Fibroblast of villous mesenchyme (primary cell): ENCODE data around the genes ROBO1, OR5H2, OR5K1 and ST3GAL6.

- CAGE, long polyA plus RNA: no peak
These were observed 95.2 kb upstream of the PDZRN3 start for GRCh38 chr3:73719893-73720292.

- CAGE, long polyA plus RNA: no peak
These were observed 240.4 kb upstream of the FRG2C start for GRCh38 chr3:75423747-75424079.

DNA sequence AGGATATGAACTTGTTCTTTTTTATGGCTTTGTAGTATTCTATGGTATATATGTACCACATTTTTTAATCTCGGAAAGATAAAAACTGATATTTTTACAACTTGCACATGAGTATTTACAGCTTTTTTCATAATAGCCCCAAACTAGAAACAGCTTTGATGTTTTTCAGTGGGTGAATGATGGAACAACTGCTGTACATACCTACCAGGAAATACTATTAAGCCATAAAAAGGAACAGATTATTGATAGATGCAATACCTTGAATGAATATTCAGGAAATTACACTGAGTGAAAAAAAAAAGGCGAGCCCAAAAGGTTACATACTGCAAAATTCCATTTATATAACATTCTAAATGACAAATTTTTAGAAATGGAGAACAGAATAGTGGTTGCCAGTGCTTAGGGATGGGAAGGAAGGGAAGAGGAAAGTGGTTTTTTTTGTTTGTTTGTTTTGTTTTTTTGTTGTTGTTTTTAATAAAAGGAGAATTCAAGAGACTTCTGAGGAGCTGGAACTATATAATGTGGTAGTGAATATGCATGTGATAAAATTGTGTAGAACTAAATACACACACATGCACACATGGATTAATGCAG lies 441.9 kb upstream of the ROBO2 start:
- CAGE, long polyA plus RNA: no peak

DNA sequence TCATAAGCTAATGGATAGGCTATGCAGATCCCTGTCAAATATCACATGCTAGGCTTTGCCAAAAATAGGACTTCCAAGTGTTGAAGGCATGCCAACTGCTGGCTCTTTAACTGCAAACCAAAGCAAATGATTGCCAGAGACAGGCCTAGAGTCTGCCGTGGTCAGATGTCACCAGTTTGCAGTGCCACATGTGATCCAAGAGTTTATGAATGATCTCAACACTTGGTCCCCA lies 428.2 kb downstream of the ROBO2 start:
- CAGE, long polyA plus RNA: no peak

DNA sequence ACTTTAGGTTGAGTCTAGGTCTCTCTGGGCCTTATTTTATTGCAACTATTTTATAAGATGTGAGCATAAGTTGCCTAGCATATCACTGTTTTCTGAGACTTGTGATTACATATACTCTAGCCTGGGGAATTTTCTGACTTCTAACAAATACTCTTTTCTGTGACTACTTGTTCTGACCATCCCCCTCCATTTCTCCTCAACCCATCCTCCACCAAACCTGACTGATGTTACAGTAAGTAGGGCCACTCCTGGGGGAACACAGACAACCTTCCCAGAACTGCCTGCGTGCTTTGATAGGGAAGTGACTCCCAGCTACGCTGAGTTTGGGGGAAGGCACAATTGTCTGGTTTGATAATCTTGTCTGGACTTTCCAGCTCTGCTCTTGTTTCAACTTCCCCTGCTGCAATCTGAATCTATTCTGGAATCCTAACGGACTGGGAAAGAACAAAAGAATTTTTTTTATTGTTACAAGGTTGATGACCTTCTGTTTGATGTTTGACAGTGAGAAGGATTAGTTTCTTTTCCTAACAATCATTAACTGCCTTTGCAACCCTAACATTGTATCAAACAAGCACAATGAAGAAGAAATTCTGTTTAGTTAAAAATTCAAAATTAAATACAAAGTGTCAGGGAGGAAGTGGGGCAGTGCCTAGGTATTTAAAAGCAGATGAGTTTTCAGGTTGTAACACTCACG lies 895.6 kb downstream of the ROBO1 start:
- CAGE, long polyA plus RNA: no peak

DNA sequence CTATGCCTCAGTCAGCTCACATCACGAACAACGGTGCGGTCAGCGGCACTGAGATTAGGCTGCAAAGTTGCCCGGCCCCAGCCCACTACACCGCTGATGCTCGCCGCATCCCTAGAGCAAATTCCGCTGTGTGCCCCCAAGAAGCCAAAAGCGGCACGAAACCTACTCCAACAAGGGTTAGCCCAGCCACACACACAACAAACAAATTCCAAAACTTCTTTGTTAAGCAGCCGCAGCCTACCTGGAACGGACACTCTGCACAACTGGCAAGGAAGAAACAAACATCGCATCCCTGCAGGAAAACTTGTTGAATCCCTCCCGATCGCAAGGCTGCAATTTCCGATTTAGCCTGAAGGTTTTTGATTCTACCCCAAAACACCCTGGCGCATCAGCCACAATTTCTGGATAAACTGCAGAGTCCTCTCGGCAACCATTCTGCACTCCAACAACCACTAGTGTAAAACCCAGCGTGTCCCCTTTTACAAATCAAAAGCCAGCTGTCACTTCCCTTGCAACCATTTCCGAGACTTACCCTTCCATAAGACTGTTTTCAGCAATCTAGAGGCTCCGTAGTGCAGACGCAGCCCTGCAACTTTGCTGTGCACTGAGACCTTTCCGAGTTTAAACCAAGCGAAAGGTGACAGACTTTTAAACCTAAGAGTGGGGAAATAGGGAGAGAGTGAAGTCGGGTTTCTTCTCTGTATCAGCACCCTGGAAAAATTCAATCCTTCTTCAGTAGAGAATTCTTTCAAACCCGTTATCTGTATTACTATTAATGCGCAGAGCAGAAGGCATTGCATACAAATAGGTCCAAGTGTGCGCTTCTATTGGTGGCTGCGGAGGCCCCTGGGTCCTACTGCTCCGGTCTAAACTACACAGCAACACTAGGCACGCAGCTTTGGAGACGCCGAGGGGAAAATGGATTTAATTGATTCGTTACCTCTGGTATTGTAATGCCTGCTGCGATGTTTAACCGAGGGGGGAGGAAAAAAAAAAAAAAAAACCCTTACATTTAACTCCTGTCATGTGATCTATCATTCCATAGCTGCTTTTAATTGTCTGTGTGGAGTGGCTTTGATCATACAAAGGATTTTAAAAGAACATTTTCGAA lies at the start of gene ROBO1:
TSS of gene ROBO1 (minus strand) at position 779 of the 1,111 bp plus-strand sequence.
- CAGE, long polyA plus RNA: no peak

DNA sequence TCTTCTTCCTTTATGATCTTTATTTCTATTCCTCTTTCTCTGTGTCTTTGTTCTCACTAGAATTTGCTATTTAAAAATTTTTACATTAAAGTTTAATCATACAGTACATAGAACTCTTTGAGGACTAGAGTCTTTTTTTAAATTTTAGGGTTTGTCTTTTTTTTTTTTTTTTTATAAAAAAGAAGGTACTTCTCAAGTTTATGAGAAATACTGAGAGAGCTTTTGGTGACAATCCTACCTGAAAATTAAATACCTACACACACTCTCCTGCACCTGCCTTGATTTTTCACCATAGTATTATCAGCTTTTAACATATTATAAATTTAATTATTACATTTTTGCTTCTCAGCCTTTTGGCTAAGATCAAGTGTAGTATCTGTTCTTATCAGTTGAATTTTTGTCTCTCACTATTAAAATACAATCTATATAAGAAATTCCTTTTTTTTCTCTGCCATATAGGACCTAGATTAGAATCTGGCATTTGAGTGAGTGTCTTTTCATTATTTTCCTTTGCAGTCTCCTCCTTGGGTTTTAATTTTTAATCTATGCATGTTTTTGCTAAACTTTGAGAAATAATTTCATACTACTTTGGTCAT lies 252.2 kb downstream of the GBE1 start:
- CAGE, long polyA plus RNA: no peak

DNA sequence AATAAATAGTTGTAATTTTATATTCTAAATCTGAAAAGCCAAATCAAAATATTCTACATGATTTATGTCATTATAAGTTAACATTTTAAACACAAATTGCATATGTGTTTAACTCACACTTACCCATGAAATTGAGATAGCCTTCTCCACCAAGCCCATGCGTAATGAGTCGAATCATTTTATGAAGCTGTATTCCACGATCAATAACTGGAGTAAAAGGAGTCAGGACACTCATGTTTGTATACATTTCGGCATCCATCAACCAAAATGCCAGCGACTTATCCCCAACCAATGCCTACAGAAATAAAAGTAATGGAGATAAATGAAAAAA lies 183.7 kb downstream of the GBE1 start:
- CAGE, long polyA plus RNA: no peak

DNA sequence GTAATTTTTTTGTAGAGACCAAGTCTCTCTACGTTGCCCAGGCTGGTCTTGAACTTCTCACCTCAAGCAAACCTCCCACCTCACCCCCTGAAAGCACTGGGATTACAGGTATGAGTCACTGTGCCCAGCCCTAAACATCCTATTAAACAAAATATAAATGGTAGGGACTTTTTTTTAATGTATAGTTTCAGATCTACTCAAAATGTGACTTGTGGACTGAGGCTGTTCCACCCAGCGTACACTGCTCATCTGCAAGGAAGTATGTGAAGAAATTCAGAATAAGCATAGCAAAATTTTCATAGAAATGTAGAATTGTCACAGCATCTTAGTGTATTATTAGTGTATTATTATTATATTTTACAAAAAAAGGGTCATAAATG lies 522.5 kb downstream of the VGLL3 start:
- CAGE, long polyA plus RNA: no peak

DNA sequence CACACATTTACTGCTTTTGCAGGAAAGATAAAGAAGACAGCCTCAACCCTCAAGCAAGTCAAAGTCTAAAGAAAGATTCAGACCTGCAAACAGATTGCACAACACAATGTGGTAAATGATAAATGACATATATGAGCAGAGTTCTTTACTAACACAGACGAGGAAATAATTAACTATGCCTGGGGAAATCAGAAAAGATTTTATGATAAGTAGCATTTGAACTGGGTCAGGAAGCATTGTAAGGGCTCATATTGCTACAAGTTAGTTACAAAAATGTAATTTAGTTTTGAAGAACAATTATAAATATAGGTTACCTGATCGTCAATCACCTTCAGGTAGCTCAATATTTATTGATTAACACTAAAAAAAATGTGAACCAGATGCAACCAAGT lies 20.8 kb upstream of the CHMP2B start:
- CAGE, long polyA plus RNA: no peak

DNA sequence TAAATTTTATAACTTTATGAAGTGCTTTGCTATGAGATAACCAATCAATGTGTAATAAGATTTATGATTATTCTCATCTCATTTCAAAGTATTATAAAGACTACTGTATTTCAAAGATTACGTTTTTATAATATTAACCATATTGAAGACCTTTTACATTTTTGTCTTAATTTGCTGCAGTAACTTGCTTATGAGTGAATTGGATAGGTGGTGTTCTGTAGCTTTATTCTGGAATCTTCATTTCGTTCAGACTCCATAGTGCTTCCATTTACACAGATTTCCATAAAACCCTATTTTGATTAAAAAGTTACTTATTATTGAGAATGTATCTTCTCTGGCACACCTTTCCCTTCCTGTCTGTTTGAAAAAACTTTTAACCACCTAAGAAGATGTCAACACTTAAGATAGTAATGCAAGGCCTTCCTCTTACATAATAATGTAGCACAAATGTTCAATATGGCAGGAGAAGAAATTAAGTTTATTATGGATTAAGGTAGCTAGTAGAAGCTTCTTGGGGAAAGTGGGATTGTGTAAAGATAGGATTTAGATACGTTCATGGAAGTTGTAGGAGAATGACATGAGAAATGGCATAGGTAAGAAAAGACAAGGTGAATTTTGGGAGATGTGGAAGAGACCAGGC lies 28.0 kb upstream of the C3orf38 start:
- CAGE, long polyA plus RNA: no peak

DNA sequence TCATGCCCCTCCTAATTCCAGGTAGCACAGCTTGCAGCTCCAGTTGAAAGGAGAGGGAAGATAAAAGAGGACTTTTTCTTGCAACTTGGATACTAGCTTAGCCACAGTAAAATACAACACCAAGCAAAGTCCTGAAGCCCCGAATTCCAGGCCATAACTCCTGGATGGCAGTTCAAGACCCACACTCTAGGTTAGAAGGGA lies 332.7 kb upstream of the EPHA3 start:
- CAGE, long polyA plus RNA: no peak

- CAGE, long polyA plus RNA: no peak
These were observed 68.0 kb downstream of the PROS1 start for GRCh38 chr3:93905463-93906234.

- CAGE, long polyA plus RNA: no peak
These were observed 818.2 kb downstream of the NSUN3 start for GRCh38 chr3:94881131-94881385.

DNA sequence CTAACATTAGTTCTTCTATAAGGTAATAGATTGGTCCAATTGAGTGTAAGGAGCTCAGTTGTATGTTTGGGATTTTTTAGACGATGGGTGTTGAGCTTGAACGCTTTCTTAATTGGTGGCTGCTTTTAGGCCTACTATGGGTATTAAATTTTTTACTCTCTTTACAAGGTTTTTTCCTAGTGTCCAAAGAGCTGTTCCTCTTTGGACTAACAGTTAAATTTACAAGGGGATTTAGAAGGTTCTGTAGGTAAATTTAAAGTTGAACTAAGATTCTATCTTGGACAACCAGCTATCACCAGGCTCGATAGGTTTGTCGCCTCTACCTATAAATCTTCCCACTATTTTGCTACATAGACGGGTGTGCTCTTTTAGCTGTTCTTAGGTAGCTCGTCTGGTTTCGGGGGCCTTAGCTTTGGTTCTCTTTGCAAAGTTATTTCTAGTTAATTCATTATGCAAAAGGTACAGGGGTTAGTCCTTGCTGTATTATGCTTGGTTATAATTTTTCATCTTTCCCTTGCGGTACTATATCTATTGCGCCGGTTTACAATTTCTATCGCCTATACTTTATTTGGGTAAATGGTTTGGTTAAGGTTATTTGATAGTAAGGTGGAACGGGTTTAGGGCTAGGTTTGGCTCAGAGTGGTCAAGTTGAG lies 196.7 kb upstream of the EPHA6 start:
- CAGE, long polyA plus RNA: no peak

- CAGE, long polyA plus RNA: no peak
These were observed 492 bp upstream of the CRYBG3 start for GRCh38 chr3:97821310-97821728.

GRCh38 chr3:98282188-98282689 lies at the start of gene OR5H2:
OR5H2 (plus strand) TSS chr3:98282505.
- CAGE, long polyA plus RNA: no peak

DNA sequence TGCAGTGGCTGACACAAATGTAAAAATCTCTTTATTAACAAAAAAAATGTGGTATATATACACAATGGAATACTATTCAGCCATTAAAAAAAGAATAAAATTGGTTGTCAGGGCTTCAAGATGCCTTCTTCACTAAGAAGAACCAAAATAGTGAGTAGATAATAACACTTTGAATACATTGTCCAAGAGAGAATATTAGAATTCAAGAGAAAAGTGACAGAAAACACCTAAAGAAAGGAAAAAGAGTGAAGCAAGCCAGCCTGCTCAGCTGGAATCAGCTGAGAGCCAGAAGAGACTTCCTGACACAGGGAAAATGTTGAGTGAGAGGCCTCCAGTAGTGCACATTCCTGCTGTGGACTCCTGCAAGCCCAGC lies 35.1 kb upstream of the OR5K1 start:
- CAGE, long polyA plus RNA: no peak

DNA sequence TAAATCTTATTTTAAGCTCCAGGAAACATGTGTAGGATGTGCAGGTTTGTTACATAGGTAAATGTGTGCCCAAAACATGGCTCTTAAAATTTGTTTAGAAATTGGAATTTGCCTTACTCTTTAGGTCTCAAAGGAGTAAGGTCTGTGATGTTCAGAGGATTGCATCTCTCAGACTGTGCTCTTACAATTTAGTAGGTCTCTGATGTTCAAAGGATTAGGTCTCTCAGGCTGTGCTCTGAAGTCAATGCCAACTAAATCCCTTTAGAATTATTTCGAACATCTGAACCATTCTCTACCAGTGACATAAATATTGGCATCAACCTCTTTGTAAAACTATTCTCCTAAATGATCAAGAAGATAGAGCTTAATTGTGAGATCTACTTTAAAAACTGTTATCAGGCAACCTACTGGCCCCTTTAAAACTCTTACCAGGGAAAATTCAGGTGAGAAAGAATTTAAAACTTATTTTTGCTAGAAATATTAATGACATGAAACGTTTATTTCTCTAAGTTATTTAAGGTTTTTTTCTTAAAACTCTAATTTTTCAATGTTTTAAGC lies at the start of gene OR5K1:
TSS of gene OR5K1 (plus strand) at position 337 of the 558 bp plus-strand sequence.
- CAGE, long polyA plus RNA: no peak

GRCh38 chr3:98762898-98764148 lies at the start of gene ST3GAL6:
ST3GAL6 (plus strand) TSS chr3:98763340.
- CAGE, long polyA plus RNA: no peak